ENCODE results near the genes SMIM28, REPS1 and TXLNB.

DNA sequence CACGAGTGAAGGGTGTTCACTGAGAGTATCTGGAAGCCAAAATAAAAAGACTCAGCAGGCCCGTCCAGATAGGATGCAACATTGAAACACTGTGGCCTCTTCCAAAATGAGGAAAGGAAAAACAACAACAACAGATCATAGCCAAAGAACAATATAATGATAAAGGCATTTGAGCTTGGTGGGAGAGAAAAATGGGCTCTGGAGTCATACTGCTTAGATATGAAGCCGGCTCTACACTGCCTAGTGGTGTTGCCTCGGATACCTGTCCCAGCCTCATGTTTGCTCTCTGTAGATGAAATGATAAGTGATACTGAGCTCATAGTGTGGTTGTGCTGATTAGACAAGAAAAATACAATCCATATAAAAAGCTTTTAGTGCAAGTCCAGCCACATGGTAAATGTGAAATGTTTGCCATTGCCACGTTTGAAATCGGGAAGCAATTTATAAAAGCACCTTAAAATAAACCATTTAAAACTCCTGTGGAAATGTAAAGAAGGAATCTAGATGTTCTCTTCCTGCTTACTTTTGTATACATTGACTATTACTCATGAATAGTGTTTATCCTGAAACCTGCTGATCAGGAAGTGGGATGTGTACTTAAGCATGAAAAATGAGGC lies 13.0 kb upstream of the PBOV1 start:
- RAMPAGE, total RNA = no peak

DNA sequence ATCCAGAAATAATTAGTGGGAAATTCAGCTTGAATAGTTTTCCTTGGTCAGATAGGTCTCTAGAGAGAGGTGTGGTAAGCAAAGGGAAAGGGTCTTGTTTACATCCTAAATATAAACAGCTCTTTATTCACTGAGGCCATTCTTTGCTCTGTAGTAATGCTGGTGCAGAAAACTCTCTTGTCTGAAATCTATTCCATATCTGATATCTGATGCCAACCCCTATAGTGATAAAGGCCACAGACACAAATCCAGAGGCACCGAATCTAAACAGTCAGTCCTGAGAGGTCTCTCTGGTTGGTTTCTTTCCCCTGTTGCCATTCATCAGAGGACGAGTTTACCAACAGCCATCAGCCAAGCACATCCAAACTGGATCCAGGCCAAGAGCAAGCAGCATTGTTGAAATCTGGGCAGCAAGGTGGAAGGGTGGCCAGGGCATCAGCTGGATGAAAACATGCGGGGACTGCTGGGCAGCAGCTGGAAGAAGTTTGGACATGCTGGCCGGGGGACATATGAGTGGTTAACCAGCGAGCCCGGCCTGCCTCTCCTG lies at the start of gene SMIM28:
Gene SMIM28 (plus strand): TSS at position 284 of the 547 bp plus-strand sequence.
- RAMPAGE, total RNA = no peak

DNA sequence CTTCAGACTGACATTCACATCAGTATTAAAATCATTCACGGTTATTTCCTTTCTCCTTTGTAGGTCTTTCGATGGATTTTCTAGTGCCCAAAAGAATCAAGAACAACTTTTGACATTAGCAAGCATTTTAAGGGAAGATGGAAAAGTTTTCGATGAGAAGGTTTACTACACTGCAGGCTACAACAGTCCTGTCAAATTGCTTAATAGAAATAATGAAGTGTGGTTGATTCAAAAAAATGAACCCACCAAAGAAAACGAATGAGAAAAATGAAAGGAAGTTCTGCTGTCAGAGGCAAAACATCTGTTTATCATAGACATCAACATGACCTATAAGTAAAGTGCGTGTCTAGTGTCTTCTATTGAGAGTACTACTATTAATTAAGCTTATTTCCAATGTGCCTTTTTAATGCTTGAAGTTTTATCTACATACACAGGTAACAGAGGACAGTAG lies 8.8 kb downstream of the HEBP2 start:
- RAMPAGE, total RNA = no peak

- RAMPAGE, total RNA = no peak
These were observed 14.9 kb downstream of the HEBP2 start for GRCh38 chr6:138418843-138419440.

DNA sequence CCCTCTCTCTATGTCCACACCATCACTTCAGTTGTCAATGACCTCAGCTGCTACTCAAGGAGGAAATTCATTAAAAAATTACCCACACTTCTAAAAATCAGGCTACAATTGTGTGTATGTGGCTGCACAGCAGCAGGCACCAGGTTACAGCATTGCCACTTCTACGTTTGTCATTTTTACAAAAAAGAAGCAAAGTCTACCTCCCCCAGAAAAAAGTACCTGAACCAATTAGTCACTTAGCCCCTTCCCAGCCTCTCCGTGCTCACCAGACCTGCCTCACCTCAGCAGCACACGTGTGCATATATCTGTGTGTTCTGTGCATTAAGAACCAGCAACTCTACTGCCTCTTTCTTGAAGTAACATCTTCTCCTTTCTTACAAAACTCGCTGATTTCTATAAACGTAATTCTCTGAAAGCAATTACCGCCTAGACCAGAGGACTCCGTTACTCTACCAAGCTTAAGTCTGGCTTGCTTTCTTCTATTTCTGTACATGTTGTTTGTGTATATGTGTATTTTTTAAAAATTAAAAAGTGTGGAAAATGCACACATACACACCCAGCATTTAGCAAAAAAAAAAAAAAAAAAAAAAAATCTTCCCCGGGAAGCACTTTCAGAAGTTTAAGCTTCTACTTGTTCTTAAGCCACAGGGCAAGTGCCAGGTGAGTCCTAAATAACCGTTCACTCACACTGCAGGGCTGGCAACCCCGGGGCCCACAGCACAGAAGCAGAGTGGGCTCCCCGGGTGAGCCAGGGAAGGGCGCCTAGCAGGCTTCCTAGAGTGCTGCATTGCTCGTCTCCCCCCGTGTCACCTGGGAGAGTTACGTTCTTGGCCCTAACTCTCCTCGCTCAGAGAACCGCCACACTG lies 19.5 kb downstream of the HEBP2 start:
- RAMPAGE, total RNA = no peak

DNA sequence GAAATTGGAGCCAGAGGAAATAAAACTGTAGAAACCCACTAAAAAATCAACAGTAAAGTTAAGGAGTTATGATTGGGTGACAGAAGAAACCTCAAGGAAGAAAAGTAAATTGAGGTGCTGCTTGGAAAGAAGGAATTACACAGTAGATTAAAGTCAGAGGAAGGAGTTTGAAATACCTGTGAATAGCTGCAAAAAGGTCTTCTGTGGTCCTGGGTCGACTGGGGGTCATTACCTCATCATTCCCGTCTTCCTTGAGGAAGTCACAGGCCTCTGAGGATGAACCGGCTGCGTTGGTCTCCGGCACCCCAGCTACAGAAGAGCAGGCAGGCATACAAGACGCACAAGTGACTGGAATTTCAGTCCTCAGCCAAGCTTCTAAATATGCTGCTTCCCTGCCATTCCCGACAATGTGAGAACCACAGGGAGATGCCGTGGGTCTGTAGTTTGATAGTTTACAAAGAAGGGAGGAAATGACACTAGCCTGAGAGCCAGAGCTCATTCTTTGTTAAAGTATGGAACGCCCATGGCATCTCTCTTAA lies 25.6 kb downstream of the HEBP2 start:
- RAMPAGE, total RNA = no peak

DNA sequence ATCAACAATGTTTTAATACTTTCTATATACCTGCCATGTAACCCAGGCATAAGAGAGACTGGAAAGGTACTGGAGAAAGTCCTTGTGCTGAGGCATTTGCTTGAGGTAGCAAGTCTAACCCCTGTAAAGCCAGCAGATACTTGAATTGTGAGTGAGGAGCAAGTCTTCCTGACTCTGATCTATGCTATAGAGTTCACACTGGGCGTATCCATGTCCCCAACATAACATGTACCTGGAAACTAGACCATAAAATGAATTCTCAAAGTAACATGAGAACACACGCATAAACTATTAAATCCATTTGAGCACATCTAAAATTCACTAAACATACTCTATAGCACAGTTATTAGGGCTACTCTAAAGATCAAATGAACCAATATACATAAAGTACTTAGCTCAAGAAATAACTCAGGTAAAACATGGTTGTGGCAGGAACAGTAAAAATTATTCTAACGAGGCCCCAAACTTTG lies 2.0 kb downstream of the NHSL1 start:
- RAMPAGE, total RNA = no peak

- RAMPAGE, total RNA = no peak
These were observed 72.8 kb upstream of the NHSL1 start for GRCh38 chr6:138571587-138573010.

GRCh38 chr6:138963145-138963729 lies 24.8 kb downstream of the REPS1 start:
- RAMPAGE, total RNA = no peak

GRCh38 chr6:138987426-138988597 lies at the start of gene REPS1:
Gene REPS1 (minus strand): TSS chr6:138988253.
- RAMPAGE, total RNA = no peak

DNA sequence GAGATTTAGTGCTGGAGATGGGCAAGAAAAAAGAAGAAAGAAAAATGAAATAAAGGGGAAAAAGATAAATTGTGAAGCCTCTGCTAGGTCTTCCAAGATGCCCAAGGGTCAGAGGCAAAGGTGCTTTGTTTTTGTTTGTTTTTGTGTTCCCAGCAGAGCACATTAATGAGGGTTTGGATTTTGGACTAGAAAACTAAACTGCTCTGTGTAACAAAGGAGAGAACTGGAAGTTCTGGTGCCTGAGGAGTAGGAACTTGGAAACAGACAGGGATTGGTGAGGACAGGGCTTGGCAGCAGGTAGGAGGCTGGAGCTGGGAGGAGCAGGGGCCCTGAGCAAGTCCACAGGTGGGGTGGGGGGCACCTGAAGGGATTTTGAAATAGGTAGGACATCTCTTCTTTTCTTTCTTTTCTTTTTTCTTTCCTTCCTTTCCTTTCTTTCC lies 15.4 kb upstream of the ABRACL start:
- RAMPAGE, total RNA = no peak

DNA sequence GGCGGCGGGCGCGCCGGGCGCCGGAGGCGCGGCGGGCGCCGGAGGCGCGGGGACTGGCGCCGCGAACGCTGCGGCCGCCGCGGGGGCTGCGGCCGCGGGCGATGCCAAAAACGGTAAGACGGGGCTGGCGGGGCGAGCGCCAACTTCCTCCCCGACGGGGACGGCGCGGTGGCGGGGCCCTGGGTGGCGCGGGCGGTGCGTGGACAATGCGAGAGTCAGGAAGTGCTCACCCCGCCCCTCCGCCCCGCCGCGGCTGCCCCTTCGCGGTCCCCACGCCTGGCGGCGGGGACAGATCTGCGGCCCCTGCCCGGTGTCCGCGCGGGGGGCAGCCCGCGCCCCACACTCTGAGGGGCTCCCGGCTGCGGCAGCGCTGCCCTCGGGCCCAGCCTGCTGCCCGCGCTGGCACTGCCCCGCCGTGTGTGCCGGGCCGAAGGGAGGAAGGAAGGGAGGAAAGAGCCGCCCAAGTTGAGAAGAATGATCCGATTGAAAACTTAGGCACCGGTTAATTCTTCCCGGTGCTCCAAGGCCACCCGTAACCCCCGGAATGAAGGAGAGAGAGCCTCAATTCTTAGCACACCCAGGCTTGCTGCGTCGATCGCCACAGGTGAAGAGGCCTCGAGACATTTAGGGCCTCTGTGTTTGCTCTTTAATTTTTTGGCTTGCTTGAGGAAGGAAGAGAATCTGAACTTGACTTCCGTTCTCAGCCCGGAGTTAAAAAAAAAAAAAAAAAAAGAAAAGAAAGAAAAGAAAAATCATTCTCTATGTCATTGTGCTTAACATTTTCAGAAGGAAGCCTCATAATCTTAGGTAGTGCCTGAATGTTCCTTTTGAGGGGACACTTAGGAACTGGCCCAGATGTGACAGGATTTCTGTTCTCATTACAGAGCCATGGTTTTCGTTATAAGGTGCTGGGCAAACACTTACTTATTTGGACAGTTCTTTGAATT lies 948 bp downstream of the HECA start:
- RAMPAGE, total RNA = no peak

DNA sequence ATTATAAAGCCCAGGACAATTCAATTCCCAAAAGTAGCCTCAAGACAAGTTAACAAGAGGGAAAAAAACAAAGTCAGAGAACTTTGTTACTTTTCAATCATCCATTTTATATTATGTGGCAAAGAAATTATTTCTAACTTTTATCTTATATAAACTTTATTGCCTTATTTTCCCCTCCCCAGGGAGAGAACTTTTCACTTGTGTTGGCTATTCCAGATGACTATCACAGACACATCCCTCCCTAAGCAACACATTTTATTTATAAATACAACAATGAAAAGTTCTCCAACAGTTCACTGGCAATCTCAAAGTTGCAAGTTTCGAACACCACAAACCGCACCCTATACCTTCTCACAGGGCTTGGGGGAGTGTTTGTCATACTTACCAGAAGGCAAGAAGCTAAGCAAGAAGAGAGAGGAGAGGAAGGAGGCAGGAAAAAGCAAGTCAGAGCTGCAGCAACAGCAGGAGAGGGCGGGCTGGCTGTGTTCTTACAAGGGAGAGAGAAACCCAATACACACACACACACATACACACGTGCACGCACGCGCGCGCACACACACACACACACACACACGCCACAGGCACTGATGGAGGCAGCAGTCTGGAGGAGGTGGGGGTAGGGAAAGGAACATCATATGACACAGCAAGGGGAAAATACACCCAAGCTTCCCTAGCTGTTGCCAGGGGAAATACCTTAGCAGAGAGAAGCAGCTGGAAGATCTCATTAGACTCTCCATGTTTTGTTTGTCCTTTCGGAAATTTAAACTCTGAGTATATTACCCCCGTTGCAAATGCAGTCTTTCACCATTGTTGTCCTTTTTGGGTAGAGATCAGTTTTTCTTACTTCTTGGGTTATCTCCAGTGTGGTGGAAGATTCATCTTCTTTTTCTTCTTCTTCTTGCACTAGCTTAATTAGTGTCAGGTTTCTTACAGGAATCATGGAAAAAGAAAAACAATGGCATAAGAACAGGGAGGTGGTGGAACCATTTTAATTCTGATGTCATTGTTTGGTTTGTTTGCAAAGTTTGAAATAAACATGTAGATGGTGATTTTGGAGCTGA lies at the start of gene TXLNB:
Gene TXLNB (minus strand): TSS at position 463 of the 1,061 bp plus-strand sequence.
- RAMPAGE, total RNA = no peak

- RAMPAGE, total RNA = no peak
These were observed 98.0 kb upstream of the CITED2 start for GRCh38 chr6:139472327-139473042.

DNA sequence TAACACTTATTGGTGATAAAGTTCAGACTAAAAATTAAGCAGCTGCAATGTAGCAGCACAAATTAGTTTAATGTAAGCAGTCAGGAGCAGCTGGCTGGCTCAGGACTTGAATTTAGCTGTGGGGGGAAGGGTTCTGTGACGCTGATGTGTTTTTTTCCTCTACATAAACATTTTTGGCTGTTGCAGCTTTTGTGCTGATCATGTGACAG lies 100.3 kb upstream of the CITED2 start:
- RAMPAGE, total RNA = no peak

GRCh38 chr6:139485730-139486161 lies 111.3 kb upstream of the CITED2 start:
- RAMPAGE, total RNA = no peak

- RAMPAGE, total RNA = no peak
These were observed 115.9 kb upstream of the CITED2 start for GRCh38 chr6:139490267-139490926.

- RAMPAGE, total RNA = no peak
These were observed 404.3 kb upstream of the CITED2 start for GRCh38 chr6:139778668-139779284.

GRCh38 chr6:140064346-140064807 lies 689.9 kb upstream of the CITED2 start:
- RAMPAGE, total RNA = no peak

DNA sequence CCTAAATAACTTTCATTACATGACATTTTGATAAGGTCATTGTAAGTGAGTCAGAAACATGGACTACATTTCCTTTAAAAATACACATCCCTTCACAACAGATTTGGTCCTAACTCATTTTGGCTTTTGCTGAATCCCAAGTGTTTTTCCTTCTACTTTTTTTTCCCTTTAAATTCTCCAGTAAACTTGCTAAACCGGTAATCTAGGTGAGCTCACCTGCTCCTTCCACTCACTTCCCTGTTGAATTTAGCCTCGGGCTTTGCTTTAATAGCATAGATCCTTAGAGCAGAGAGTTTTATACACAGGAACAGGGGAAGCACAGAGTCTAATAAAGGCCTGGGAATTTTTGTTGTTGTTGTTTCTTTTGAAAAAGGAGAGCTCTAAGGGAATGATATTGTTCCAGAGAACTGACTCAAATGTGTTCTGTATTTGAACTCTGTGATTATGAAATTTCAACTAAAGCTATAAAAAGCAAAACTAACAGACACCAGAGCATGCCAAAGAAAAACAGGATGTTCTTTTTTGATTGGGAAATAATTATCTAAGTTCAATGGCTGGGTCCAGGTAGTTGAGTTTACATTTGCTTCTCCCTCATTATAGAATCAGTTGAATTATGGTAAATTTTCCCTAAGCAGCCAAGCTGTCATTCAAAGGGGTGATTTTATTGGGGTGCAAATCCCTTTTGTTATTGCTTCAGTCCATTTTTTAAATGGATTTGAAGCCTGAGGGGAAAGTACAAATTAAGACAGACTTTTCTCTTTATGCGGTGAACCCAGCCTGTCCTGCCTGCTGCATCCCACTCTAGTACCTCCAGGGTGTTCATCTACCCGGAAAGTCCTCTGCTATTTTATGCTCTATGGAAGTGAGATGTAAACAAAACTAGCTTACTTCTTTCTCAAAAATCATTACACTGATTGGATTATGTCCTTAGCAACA lies 1088.5 kb upstream of the CITED2 start:
- RAMPAGE, total RNA = no peak